ENCODE measurements around the genes CEP85L and PKIB.

- PRO-cap, result no peak
Observed at GRCh38 chr6:117615795-117616455, 13.6 kb upstream of the GOPC start.

GRCh38 chr6:118650297-118651404 is 740 bp downstream of the CEP85L start:
- PRO-cap, result unidirectional peak, plus-strand start at chr6:118650618; bidirectional peak, plus-strand start at chr6:118650739, minus-strand start at chr6:118650687; bidirectional peak, plus-strand start at chr6:118651336, minus-strand start at chr6:118651321

GRCh38 chr6:118651405-118651880 is at the start of gene CEP85L:
Gene CEP85L (minus strand): TSS chr6:118651591.
- PRO-cap, result bidirectional peak, plus-strand start at chr6:118651692, minus-strand start at chr6:118651543

- PRO-cap, result no peak
Observed at GRCh38 chr6:118724032-118724692, 72.8 kb upstream of the CEP85L start.

GRCh38 chr6:119071307-119072040 is 7.0 kb downstream of the FAM184A start:
- PRO-cap, result no peak

DNA sequence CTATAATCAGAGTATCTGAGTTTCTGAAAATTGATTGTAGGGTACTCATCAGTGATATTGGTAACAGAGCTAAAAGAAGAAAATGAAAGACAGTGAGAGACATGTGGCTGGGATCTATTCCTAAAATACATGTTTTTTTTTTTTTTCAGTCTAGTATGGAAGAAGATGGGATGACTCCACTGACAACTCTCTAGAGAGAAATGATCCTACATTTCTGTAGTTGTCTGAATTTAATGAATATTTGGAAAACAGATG is 102.8 kb upstream of the FAM184A start:
- PRO-cap, result no peak

DNA sequence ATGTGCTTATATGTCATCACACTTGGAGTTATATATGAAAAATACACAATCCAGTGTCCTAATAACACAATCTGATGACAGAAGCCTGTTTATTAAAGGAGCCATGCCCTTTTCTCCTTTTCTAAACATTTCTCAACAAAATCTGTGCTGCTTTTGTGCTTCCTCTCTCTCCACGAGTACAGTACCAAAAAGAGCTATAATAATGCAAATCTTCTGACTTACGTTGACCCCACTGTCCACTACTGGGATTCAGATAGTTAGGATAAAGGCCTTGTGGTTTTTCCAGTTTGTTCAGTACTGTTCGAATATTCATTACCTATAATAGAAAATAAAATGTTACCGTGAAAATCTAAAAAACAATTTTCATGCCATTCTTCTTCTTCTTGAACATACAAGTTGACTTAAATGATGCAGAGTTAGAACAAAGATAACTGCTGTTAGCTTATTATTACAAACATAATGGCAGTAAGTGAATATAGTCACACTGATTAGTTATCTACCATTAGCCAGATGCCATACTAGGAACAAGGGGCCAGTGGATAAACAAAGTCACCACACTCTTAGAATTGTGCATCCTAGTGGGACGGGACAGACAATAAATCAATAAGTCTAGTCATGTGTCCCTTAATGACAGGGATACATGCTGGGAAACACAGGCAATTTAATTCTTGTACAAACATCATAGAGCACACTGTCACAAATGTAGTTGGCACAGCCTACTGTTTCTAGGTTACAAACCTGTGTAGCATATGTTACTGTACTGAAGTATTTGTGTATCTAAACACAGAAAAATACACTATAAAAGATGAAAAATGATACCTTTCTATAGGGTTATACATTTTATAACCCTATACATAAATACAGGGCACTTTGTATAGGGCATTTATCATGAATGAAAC is 122.8 kb upstream of the FAM184A start:
- PRO-cap, result no peak

GRCh38 chr6:119221073-119222124 is 128.2 kb downstream of the MAN1A1 start:
- PRO-cap, result no peak

DNA sequence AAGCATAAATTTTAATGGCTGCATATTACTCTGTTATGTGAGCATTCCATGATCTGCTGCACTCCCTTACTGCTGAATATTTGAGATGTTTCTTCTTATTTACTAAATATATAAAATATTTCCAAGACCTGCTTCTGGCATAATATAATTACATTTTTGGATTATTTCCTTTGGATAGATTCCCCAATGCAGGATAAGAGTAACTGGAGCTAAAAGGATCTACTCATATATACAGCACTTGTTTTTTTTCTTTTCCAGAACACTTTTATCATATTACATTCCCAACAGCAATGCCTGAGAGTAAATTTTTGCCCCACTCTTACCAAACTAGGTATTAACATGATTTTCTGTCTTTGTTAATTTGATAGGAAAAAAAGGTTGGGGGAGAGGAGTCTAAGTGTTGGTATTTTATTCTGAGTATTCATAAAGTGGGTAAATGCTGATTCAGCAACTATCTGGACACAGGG is 76.1 kb downstream of the MAN1A1 start:
- PRO-cap, result no peak

DNA sequence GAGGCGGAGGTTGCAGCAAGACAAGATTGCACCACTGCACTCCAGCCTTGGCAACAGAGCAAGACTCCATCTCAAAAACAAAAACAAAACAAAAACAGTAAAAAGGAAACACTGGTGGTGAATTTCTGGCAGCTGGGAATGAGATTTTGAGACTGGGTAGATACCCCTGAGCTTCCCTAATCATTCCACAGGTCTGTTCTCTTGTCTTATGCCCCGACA is 9.6 kb downstream of the MAN1A1 start:
- PRO-cap, result no peak

- PRO-cap, result no peak
Observed at GRCh38 chr6:119346382-119347071, 3.0 kb downstream of the MAN1A1 start.

GRCh38 chr6:121437309-121437684 is 1.9 kb downstream of the GJA1 start:
- PRO-cap, result unidirectional peak, plus-strand start at chr6:121437568

- PRO-cap, result no peak
Observed at GRCh38 chr6:122126732-122127370, 272.6 kb upstream of the HSF2 start.

- PRO-cap, result unidirectional peak, plus-strand start at chr6:122610130; unidirectional peak, plus-strand start at chr6:122610405
Observed at GRCh38 chr6:122609797-122610609, at the start of gene PKIB. Gene PKIB (plus strand): TSS chr6:122610405.

GRCh38 chr6:123570732-123571231 is 66.0 kb downstream of the TRDN start:
- PRO-cap, result no peak

DNA sequence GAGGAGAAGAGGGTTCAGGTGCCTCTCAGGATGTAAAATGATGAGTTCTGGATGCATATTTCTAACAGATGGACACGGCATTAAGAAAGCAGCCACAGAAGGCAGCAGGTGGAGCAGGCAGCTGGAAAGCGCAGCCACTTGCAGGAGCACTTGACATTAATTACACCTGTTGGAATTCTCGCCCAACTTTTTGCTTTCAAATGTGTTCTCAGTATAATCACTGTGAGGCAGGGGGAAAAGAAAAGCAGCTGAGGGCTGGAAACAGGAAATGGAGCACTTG is 164.2 kb downstream of the NKAIN2 start:
- PRO-cap, result no peak

DNA sequence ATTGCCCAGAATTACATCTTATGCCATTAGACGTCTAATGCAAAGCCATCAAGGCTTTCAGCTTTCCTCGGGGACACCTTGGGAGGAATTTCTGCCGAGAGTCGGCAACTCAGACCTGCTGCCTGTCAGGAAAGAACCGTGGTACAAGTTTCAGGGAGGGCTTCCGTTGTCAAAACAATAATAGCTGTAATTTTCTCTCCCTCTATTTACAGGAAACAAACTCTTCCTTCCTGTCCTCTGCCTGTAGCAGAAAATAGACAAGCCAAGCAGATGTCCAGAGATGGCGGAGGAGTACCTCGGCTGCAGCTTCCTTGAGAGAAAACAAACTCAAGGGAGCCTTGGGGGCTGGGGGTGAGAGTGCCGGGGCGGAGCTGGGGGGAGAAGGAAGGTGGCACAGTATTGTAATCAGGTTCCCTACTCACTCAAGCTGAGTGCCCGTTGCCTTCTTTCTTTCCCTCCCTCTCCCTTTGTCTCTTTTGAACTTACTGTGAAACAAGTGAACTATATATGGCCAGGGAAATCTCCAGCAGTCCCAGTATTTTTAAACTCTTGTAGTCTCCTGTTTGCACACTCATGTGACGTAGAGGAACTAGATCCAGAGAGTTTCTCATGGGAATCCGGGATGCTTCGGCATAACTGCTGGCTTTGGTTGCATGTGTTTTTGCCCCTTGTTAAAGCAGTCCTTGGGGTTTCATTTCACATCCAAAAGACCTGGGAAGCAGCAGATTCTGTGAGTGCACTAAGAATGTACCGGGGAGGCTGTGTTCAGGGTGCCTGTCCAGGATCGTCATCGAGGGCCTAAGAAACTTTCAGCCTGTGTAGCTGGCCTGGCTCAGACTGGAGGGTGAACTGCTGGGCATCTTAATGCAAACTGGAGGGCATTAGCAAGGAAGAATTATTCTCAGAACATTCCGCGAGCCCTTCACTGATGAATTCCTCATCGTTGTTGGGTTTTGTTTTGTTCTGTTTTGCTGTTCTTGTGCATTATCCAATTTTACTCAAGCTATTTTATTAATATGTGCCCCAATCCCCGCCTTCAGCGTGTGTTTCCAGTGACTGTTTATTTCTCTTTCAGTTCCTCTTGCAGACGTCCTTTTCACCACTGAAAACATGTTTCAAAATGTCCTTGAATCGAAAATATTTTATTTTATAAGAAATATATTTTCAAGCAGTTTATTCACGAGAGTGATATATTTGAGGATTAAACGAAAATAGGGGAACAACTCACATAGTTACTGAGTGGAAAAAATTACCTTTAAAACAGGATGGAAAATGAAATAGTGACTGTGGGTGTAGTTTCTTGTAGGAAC is 44.7 kb upstream of the HDDC2 start:
- PRO-cap, result bidirectional peak, plus-strand start at position 598 of the sequence, minus-strand start at position 469 of the sequence; bidirectional peak, plus-strand start at position 835 of the sequence, minus-strand start at position 800 of the sequence

DNA sequence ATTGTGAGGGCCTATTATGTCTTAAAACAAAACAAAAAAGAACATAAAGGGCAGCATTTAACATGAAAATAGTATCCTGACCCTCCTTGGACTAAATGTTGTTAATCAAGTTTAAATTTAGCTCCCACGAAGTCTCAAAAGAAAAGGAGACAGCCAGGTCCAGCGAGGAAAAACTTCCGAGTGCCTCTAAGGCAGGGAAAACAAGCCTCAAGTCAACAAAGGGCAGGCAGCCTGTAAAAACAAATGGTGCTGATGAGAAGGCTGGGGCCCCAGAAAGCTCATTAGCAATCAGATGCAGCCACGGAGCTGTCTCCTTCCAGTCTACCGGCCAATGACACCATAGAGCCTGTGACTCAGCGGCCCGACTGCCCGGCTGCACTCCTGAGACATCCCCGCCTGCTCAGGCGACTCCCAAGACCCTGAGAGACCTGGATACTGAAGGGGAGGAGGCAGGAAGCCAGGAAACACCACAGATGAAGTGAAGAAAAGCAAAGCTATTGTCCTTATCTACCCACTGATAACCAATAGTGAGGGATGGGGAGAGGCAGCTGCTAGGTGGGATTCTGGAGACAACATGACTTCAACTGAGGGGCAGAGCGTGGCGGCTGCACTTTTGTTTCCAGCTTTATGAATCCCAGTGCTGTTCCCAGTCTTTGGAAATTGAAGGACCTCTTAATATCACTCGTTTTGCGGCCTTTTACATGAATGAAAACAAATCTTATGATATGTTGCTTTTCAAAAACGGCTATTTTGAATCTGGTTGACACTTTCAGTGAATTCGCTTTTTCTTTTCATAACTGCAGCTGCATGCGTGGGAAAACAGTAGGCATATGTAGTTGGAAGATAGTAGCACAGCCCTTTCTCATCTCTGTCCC is 120.2 kb upstream of the HDDC2 start:
- PRO-cap, result bidirectional peak, plus-strand start at position 397 of the sequence, minus-strand start at position 323 of the sequence

GRCh38 chr6:125793850-125794263 is 3.1 kb downstream of the NCOA7 start:
- PRO-cap, result no peak

- PRO-cap, result no peak
Observed at GRCh38 chr6:125809373-125810047, 18.8 kb downstream of the NCOA7 start.

Data from anterior vena cava (tissue), 1 donor.